Myometrial cell (primary cell): ENCODE measurements around the genes HMCN2 and FAM78A.

DNA sequence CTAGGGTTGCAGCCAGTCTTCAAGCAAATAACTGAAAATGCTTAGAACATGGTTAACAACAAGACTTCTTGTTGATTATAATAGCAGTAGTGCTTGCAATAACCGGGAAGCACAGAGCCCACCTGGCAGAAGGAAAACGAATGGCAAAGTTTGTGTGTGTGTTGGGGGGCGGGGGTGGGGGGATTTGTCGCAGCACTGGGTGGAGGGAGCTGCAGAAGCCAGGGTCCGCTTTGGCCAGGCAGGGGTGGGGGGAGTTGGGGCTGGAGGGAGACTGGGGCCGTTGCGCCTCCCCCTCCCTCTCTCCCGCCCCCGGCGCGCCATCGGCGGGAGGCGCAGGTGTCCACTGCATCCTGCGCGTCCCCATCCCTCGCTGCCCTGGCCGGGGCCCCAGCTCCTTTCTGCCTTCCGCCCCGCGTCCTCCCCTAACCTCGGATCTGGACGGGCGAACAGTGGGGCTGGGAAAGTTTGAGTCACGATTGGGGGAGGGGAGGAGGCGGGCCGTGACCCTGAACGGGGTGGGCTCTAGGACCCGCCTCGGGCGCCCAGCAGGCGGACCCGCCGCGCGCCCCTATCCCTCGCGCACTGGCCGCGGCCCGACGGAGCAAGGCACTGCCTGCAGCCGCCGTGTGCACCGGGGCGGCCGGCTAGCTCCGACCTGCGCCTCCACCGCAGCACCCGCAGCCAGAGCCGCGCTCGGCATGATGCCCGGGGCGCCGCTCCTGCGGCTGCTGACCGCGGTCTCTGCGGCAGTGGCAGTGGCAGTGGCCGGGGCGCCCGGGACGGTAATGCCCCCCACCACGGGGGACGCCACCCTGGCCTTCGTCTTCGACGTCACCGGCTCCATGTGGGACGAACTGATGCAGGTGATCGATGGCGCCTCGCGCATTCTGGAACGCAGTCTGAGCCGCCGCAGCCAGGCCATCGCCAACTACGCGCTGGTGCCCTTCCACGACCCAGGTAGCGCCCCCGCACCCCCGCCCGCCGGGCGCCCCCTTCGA is at the start of gene HMCN2:
HMCN2 (plus strand) TSS at position 580 of the 998 bp plus-strand sequence.
- RAMPAGE, long total RNA = no peak

DNA sequence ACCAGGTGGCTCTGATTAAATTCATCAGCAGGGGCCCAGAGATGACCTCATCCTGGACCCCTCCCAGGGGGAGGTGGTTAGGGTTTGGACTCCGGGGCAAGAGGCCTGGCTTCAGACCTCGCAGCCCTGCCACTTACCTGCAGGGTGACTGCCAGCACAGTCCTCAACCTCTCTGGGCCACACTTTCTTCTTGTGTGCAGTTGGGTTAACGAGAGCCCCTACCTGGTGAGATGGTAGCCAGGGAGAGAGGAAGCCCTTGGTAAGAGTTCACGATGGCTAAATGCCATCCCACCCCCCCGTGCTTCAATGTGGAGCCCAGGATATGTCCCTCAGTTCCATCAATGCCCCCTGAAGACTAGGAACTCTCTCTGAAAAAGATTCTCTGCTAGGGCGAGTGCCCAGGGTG is 23.8 kb downstream of the HMCN2 start:
- RAMPAGE, long total RNA = no peak

GRCh38 chr9:130330570-130330919 is 65.0 kb downstream of the HMCN2 start:
- RAMPAGE, long total RNA = no peak

GRCh38 chr9:130426634-130427504 is 17.9 kb upstream of the ASS1 start:
- RAMPAGE, long total RNA = no peak

DNA sequence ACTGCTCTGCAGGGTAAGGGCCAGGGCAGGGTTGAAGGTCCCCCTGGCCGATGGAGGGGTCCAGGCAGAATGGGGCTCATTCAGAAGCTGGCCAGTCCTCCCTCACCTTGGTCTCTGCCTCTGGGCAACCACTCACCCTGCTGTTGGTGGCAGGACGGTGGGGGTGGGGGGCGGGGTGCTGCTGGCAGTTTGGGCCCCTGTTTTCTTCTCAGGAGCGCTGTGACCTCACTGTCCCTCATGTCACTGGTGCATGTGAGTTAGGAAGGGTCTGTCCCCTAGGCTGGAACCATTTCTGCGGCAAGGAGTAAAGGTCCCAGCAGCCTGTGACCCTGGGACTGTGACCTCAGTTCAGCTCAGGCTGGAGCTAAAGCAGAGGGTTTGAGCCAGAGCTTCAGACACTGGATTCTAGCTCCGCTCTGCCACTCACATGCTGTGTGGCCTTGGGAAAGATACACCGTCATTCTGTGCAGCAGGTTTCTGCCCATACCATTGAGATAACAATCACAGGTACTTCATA is 1.8 kb upstream of the ASS1 start:
- RAMPAGE, long total RNA = no peak

- RAMPAGE, long total RNA = no peak
Observed at GRCh38 chr9:130476007-130476574, 31.3 kb downstream of the ASS1 start.

DNA sequence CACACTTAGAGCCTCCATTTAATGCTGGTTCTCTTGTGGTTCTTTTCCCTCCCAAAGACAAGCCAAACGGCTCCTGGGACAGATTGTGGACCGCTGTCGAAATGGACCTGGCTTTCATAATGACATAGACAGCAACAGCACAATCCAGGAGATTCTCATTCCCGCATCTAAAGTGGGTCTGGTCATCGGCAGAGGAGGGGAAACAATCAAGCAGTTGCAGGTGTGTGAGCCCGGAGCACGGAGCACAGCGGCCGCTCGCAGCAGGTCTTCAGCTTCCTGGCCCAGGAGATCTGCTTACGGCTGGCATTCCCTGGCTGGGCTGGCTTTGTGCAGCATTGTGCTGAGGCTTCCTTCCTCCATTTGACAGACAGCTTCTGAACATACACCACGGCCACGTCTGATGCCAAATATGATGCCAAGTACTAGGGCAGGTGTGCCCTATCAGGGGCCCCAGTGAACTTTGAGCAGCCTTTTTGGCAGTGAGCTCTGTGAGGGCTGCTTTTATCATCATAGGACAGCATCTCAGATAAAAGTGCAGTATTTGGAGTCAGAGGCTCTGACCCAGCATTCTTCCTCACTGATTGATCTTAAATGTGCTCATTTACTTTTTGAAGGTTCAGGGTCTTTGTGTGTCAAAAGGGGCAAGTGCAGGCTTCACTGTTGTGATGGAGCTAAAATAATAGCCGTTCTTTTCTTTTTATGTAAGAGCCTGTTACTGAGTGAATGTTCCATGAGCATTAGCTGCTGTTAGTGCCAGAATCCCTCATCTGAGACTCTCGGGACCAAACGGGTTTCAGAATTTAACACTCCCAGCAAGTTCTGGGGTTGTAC is 37.1 kb downstream of the FUBP3 start:
- RAMPAGE, long total RNA = no peak

DNA sequence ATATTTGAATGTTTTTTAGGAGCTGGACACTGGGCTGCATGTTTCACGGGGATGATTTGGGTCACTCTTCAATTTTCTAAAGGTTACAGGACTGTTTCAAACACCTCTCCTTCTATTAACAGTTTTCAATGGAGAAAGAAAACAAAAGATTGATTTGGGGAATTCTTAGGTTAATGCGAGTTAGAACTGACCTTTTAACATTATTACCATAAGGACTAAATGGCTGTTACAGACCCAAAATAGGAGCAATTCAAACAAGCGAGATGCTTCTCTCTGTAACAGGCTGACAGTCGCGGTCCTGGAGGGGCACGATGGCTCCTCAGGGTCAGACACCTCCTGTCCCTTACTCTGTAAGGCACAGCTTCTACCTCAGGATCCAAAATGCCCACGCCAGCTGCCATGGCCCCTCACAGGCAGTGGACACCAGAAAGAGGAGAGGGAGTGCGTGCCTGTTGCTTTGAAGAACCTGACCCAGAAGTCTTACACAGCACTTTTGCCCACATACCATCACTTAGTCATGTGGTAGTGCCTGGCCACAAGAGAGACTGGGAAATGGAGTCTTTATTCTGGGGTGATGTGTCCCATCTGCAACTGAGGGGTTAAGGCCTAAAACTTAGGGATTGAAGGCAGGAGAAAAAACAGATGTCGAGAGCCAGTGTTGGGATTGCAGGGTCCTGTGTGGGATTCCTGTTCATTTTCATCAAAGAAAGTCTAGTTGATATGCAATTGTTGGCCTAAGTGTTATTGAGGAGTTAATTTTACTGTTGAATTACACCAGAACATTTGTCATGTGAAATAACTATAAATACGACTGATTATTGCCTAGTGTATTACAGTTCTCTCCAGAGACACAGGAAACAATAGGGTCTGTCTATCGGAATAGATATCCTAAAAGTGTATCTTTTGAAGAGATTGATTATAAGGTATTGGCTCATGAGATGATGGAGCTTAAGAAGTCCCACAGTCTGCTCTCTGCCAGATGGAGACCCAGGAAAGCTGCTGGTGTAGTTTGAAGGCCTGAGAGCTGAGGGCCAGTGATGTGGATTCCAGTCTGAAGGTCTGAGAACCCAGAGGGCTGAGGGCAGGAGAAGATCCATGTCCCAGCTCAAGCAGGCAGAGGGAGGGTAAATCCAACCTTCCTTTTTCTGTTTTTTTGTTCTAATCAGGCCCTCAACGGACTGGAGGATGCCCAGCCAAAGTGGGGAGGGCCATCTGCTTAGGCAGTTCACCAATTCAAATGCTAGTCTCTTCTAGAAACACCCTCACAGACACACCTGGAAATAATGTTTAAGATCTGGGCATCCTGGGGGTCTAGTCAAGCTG is 11.4 kb upstream of the ABL1 start:
- RAMPAGE, long total RNA = no peak

DNA sequence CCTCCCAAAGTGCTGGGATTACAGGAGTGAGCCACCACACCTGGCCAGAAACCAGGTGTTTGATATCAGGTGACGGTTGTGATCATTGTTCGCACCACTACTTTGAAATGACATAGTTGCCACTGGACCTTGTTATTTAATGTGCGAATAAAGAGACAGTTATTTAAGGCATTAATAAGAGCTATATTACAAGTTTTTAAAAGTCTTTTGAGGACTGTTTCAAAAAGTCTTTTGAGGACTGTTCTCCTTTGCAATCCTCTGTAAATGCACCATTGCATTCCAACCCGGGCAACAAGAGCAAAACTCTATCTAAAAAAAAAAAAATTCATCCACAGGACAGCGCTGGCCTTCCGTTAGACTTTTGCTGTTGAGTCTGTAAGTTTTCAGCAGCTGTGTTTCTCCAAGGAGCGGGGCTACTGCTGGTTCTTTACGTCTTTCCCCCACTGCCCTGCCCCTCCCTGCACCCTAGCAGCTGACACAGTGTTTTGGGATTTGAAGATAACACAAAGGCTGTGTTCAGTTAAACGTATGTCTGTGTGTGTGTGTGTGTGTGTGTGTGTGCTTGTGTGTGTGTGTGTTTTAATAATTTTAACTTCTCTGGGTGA is 10.6 kb downstream of the ABL1 start:
- RAMPAGE, long total RNA = no peak

DNA sequence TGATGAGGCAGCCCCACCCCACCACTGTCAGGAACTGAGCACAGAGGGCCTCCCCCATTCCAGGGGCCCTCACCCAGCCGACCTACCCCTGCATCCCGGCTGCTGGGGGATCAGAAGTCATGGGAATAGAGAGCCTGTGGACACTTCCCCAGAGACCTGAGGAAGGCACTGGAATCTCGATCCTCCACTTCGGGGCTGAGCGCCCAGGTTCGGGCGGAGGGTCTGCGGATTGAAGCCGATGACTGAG is 198 bp downstream of the QRFP start:
- RAMPAGE, long total RNA = no peak

- RAMPAGE, long total RNA = no peak
Observed at GRCh38 chr9:130933105-130933516, 5.9 kb downstream of the FIBCD1 start.

DNA sequence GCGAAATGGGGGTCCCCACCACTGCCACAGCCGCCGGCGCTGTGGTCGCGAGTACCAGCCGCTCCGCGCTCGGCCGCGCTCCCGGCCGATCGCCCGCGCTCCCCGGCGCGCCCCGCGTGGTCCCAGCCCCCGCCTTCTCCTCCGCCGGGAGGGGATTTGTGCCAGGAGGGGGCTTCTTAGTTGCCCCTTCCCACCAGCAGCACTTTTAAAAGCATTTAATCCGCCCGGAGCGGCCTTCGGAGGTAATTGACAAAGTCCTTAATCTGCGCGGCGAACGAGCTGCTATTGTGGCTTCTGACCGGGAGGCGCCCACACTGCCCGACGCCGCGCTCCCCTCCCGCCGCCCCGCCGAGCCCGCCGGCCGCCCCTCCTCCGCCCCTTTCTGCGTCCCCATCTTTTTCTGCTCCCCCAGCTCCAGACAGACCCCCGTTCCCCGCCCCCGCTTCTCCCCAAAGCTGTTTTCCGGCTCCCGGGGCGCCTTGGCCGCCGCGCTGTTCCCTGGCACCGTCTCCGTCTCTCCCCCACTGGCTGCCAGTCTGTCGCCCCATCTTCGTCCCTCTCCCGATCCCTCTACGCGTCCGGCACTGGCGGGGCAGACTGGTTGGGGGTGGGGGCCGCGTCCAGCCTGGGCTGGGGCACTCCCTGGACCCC is 658 bp upstream of the FIBCD1 start:
- RAMPAGE, long total RNA = no peak

GRCh38 chr9:131102419-131103099 is 6.2 kb downstream of the AIF1L start:
- RAMPAGE, long total RNA = no peak

- RAMPAGE, long total RNA = no peak
Observed at GRCh38 chr9:131258527-131259332, 17.6 kb downstream of the FAM78A start.

GRCh38 chr9:131276408-131277355 is at the start of gene FAM78A:
Gene FAM78A, minus strand, starts transcription at chr9:131276510.
- RAMPAGE, long total RNA = no peak

GRCh38 chr9:131421614-131421857 is 27.6 kb downstream of the PRRC2B start:
- RAMPAGE, long total RNA = no peak

GRCh38 chr9:131433119-131433460 is 39.2 kb downstream of the PRRC2B start:
- RAMPAGE, long total RNA = no peak

DNA sequence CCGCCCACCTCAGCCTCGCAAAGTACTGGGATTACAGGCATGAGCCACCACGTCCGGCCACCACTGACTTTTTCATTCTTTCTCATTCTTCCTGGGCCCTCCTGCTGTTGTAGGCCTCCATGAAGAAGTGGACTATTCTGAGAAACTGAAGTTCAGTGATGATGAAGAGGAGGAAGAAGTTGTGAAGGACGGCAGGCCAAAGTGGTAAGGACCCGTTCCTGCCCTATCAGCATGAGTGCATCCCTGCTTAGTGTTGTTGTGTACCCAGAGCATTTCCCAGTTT is 47.8 kb upstream of the POMT1 start:
- RAMPAGE, long total RNA = no peak

DNA sequence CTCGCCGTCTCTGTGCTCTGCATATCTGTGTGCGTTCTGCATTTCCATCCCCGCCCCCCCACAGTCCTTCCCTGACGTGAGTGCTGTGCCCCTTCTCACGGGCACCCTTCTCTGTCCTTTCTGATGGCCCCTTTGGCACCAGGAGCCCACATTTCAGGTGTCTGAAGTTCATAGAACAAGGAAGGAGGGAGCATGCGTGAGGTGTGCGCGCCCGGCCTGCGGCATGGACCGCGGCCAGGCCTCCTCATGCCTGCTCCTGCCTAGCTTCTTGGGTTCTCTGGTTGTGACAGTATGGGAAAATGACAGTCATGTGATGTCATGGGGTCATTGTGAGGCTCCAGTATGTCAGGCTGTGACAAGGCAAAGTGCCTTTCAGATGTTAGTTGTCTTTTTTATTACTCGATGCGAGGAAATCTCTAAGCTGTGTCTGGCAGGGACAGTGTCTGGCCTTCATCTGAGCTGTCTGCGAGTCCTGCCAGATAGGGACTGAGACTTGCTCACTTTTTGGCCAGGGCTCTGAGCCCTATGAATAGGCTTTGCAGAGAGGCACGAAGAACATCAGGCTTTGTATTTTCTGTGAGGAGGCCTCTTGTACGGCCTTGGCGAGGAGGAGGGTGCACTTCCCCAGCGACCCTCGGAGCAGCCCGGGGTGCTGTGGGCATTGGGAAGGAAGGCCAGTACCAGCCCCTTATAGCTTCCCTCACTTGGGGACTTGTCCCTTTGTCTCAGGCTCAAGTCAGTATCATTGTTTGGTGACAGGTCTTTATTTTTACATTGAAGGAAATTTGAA is 13.2 kb downstream of the UCK1 start:
- RAMPAGE, long total RNA = no peak

- RAMPAGE, long total RNA = no peak
Observed at GRCh38 chr9:131588611-131589223, 43.4 kb downstream of the PRRT1B start.